ENCODE measurements around a stretch of chr22.

GRCh38 chr22:43505962-43506274 is 94.1 kb downstream of the MPPED1 start:
- PRO-cap, 2 experiments = no peak in any of the 2 experiments

- PRO-cap, 2 experiments = no peak in any of the 2 experiments
Observed at GRCh38 chr22:43726326-43726858, 85.7 kb downstream of the EFCAB6 start.

GRCh38 chr22:43954444-43955196 is 622 bp upstream of the SAMM50 start:
- PRO-cap, 2 experiments = no peak in any of the 2 experiments

- PRO-cap, 2 experiments = peak in 2 of 2 experiments; most common plus-strand start chr22:44031356 (in 1); most common minus-strand start chr22:44031137 (in 2)
Observed at GRCh38 chr22:44030731-44031827, 7.0 kb downstream of the PARVB start.

- PRO-cap, 2 experiments = no peak in any of the 2 experiments
Observed at GRCh38 chr22:44337557-44338142, 24.9 kb upstream of the SHISAL1 start.

GRCh38 chr22:44494382-44495009 is 3.5 kb downstream of the RTL6 start:
- PRO-cap, 2 experiments = no peak in any of the 2 experiments

DNA sequence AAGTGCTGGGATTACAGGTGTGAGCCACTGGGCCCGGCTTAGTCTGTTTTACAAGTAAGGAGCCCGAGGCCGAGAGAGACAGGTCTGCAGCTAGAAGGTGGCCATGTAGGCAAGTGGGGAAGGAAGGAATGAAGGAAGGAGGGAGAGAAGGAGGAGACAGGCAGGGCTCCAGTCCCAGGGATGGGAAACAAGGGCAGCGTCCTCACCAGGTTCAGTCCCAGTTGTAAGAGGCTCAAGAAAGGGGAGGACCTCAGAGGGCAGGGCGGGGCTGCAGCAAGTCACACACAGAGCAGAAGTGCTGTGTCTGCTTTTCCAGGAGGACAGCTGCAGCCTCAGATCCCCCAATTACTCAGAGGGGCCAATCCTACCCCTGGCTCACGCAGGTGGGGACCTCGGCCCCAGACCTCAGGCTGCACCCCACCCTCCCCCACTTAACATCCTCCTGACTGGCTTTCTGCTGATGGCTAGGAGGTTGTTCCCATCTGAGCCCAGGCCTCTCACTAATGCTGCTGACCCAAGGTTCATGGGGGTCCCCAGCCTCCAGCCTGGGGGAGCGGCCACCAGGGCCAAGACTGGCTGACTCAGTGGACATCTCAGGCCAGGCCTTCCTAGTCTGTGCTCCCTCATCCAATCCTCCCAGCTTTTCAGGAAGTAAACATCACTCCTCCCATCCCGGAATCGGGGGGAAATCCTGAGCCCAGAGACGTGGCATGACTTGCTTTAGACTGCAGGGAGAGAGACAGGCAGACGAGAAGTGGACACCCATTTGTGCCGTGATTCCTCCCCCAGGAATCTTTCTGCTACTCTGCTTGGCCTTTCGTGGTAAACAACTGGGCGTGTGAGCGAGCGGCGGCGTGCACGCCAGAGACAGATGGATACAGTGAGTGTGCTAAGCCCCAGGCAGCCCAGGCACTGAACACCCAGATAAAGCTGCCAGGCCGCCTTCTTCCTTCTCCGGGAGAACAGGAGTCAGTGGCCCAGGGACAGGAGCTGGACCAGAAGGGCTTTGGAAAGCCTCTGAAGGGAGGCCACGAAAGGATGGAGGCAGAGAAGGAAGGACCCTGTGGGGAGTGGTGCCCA is 53.4 kb upstream of the PRR5 start:
- PRO-cap, 2 experiments = no peak in any of the 2 experiments

DNA sequence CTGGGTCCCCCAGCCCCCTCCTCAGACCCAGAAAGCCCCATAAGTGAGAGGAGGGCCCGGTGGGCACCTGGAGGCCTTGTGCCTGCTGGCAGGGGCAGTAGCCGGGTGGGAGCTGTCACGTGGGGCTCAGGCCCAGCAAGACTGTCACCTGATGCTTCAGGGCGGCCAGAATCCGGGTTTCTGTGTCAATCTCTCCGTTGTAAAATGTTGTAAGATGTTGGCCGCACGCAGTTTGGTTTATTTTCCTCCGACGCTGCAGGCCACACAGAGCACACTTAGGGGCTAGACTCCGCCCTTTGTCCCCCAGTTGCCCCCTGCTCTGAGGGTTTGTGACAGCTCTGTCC is 3.5 kb upstream of the PRR5 start:
- PRO-cap, 2 experiments = no peak in any of the 2 experiments

GRCh38 chr22:44736254-44736616 is 16.1 kb upstream of the ARHGAP8 start:
- PRO-cap, 2 experiments = no peak in any of the 2 experiments

DNA sequence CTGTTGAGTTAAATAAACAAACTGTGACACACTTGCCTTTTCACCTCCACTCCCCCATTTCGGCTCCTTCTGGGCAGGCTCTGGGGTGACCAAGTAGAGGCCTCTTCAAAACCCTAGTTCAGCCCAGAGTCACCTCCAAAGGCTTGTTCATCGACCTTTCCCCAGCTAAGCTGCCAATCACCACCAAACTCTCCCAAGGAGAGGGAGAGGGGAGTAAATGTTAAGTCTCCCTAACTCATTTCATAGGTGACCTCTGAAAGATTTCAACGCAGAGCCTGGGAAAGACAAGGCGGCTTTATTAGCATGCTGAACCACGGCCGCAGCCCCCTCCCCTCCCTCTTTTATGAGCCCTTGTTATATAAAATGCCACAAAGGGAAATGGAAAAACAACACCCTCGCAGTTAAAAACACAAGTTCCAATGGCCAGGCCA is 3.9 kb downstream of the PHF21B start:
- PRO-cap, 2 experiments = no peak in any of the 2 experiments

- PRO-cap, 2 experiments = no peak in any of the 2 experiments
Observed at GRCh38 chr22:45151284-45151855, 12.4 kb upstream of the NUP50 start.

DNA sequence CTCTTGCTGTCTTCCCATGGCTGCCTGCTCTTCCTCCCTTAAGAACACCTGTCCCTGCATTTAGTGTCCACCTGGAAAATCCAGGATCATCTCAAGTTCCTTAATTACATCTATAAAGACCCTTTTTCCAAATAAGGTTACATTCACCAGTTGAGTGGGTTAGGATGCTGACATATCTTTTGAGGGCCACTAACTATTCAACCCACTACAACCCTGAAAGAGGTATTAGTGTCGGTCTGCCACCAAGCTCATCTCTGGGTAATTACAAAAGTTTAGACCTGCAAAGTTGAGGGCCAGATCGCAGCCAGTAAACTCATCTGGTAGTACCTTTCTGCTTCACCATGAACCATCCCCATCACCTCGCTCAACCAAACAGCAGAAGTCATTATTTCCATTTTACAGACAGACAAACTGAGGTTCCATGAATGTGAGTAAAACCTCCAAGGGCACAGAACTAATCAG is 9.6 kb upstream of the NUP50 start:
- PRO-cap, 2 experiments = no peak in any of the 2 experiments

- PRO-cap, 2 experiments = no peak in any of the 2 experiments
Observed at GRCh38 chr22:45164480-45165166, 898 bp downstream of the NUP50 start.

GRCh38 chr22:45203761-45204133 is 36.9 kb downstream of the KIAA0930 start:
- PRO-cap, 2 experiments = no peak in any of the 2 experiments

GRCh38 chr22:45318778-45319065 is 9.0 kb downstream of the FAM118A start:
- PRO-cap, 2 experiments = no peak in any of the 2 experiments

DNA sequence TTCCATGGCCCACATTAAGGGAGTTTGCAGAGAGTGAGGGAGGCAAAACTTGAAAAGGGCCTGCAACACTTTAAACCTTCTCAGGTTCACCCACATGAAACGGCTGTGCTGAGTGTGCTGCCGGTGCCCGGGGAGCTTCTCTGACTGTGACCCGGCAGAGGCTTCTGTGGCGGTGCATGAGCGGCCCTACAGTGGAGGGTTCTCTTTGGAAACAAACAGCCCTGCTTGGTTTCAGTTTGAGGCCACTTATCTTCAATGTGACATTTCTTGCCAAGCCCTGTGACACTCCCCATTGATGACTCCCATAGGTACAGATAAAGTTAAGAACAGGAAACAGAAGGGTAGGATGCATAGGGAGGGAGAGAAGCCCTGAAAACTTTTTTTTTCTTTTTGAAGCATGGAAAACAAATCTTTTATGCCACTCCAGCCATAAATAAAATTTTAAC is 31.8 kb downstream of the FAM118A start:
- PRO-cap, 2 experiments = peak in 1 of 2 experiments; most common minus-strand start position 148 of the sequence (in 1)

GRCh38 chr22:45454211-45454741 is 40.8 kb downstream of the RIBC2 start:
- PRO-cap, 2 experiments = no peak in any of the 2 experiments

- PRO-cap, 2 experiments = no peak in any of the 2 experiments
Observed at GRCh38 chr22:45469492-45470274, 33.0 kb upstream of the FBLN1 start.

- PRO-cap, 2 experiments = no peak in any of the 2 experiments
Observed at GRCh38 chr22:45499612-45500228, 3.0 kb upstream of the FBLN1 start.

DNA sequence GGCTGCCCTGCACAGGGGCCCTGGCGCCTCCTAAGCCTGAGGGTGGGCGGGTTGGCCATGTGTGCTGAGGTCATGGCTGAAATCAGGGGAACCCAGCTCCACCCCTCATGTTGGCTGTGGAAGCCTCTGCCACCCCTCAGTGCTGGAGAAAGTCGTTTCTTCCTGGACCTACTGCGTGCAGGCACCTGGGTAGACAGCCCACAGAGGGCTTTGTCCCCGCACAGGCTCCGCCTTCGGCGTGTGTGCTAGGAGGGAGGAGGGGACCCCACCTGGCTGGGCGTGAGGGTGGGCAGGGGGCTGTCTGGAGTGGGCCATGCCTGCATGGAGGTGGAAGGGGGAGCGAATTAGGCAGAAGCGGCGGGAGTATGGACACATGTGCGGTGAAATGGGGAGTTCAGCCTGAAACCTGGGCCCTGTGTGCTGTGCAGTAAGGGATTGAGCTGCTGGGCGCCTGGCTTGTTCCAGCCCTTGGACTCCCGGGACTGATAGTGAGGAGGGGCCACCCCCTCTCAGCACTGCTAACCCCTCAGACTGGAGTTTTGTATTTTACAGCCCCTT is 49.3 kb downstream of the FBLN1 start:
- PRO-cap, 2 experiments = no peak in any of the 2 experiments